ENCODE measurements around the gene RRH.

DNA sequence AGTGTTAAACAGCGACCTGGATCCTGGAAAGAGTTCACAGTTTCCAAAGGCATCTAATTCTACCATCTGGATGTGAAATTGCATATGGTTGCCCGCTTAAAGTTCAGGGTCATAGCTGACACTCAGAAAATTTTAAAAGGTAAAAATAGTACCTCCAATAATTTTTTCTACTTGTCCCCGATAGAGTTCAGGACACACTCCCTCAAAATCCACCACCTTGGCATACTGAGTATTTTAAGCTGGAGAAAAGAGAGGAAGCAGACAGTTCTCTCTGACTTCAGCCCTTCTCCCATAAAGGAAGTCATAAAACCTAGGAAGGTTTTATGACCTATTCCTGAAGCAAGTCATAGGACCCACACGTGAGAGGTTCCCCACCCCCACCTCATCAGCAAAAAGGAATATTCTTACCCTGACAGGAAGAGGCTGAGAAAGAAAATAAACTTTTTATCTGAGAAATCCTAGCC lies 270.2 kb downstream of the PAPSS1 start:
- RRBS = no CpG with 5 or more reads among the region's 4 CpGs

- RRBS = 95% methylated on average over 2 of the region's 3 CpGs
Observed at GRCh38 chr4:107617016-107617737, 102.9 kb downstream of the PAPSS1 start.

- RRBS = no CpG with 5 or more reads among the region's 21 CpGs
Observed at GRCh38 chr4:107721114-107721924, 1.3 kb upstream of the PAPSS1 start.

- RRBS = no CpG with 5 or more reads among the region's 4 CpGs
Observed at GRCh38 chr4:107977533-107977915, 12.2 kb upstream of the HADH start.

- RRBS = no CpG with 5 or more reads among the region's 5 CpGs
Observed at GRCh38 chr4:107988065-107988283, 1.7 kb upstream of the HADH start.

DNA sequence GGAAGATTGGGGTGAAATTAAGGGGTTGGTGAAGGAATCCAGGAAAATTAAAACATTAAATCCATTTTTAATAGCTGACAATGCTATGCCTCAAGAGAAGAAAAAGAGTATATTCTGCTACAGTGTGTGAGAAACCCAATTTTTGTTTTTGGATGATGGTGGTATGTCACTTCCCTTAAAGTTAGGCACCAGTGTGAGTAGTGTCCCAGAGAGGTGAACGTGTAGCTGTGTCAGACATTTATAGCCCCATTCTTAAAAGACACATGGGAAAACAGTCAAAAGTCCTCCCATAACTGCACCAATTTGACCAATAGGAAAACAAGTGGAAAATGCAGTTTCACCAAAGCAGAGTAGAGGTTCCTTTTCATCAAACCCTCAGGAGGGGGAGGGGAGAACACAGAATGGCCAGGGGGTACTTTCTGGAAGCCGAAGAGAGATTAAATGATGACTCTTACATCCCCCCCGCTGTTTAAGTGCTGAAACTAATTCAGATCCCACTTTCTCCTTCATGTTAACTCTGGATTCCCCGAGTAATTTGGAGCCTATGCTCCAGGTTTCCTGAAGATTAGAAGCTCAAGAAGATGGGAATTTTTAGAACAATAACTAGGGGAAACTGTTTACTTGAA lies 1.9 kb upstream of the LEF1 start:
- RRBS = no CpG with 5 or more reads among the region's 4 CpGs

GRCh38 chr4:108535690-108536181 lies 84.6 kb upstream of the RPL34 start:
- RRBS = no CpG with 5 or more reads among the region's 3 CpGs

DNA sequence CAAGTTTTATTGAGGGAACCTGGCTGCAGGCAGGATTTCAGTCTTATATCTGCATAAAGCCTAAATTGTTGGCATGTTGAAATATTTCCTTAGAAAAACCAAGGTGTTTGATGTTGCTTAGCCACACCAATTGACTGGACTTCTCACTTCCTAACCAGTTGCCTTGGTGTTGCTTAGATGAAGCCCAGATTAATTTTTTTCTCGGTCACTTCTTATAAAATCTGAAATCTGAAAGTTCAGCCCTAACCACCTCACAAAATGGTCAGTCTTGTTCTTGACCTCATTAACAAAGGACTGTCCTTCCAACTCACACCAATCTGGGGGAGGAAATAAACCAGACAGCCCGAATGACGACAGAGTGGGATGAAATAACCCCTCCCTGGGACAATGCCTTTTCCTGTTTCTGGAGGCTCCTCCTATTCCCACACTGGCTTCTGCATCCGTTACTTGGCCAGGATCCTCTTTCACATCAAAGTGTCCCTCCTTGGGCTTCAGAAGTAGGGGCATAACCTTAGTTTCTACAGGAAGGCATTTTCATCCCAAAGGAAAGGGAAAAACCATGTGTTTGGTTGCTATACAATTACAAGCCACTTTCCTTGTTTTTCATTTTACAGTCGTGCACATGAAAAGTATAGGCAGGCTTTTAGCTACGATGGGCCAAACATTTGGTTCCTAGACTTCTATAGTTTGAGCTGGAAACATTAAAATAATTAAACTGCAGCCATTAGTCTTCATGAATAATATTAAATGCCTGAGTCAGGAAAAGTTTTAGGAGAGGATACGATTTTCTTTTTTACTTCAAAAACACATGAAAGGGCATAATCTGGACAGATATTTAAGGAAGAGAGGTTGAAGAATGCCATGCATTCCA lies 59.7 kb upstream of the RPL34 start:
- RRBS = no CpG with 5 or more reads among the region's 7 CpGs

GRCh38 chr4:109527175-109527494 lies 32.9 kb upstream of the MCUB start:
- RRBS = no CpG with 5 or more reads among the region's 3 CpGs

- RRBS = no CpG with 5 or more reads among the region's 5 CpGs
Observed at GRCh38 chr4:109703871-109704463, 722 bp upstream of the CASP6 start.

- RRBS = no CpG with 5 or more reads among the region's 4 CpGs
Observed at GRCh38 chr4:109714247-109714713, 11.0 kb upstream of the CASP6 start.

GRCh38 chr4:109827811-109828168 lies at the start of gene RRH:
TSS of gene RRH (plus strand) at chr4:109827972.
- RRBS = no CpG with 5 or more reads among the region's 3 CpGs

GRCh38 chr4:109985979-109986270 lies 73.2 kb downstream of the EGF start:
- RRBS = no CpG with 5 or more reads among the region's 1 CpG

GRCh38 chr4:110050887-110051489 lies 138.3 kb downstream of the EGF start:
- RRBS = no CpG with 5 or more reads among the region's 4 CpGs

DNA sequence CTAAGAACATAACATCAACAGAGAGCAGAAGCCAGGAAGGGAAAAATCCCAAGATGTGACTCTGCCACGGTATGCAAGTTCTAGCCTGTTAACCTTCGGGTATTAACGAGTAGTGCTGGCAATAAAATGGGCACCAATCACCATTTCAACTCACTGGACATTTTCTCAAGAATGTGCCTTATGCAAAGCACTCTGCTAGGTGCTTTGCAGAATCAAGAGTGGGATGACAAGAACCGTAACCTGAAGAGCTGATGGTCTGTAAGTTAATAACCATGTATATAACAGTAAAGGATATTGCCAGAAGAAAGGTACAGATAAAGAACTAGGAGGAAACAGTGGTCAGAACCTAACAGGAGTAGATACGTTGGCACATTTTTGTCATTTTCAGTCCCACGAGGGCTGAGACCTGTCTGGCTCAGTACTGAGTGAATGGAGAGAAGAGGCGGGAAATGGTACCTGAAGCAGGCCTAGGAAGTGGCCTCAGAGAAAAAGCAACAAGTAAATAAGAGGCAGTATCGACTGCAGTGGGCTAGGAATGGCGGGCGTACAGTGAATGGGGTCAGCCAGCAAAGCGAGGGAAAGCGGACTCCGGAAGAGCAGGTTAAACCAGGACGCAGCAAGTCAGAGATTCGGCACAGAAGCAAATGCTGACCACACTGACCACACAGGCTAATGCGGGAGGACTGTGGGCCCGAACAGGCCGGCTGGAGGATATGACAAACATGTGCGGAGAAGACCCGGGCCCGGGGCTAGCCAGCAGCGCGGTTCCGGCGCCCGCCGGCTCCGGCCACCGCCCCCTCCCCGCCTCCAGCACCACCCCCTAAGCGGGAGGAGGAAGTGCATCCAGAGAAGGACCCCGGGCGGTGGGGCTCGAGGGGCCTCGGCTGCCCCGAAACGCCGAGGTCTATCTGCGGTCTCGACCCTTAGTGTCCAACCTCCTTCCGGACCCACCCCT lies 2.5 kb downstream of the ELOVL6 start:
- RRBS = 1% methylated on average over 17 of the region's 41 CpGs

- RRBS = no CpG with 5 or more reads among the region's 3 CpGs
Observed at GRCh38 chr4:110287117-110287451, 88.7 kb upstream of the ELOVL6 start.

DNA sequence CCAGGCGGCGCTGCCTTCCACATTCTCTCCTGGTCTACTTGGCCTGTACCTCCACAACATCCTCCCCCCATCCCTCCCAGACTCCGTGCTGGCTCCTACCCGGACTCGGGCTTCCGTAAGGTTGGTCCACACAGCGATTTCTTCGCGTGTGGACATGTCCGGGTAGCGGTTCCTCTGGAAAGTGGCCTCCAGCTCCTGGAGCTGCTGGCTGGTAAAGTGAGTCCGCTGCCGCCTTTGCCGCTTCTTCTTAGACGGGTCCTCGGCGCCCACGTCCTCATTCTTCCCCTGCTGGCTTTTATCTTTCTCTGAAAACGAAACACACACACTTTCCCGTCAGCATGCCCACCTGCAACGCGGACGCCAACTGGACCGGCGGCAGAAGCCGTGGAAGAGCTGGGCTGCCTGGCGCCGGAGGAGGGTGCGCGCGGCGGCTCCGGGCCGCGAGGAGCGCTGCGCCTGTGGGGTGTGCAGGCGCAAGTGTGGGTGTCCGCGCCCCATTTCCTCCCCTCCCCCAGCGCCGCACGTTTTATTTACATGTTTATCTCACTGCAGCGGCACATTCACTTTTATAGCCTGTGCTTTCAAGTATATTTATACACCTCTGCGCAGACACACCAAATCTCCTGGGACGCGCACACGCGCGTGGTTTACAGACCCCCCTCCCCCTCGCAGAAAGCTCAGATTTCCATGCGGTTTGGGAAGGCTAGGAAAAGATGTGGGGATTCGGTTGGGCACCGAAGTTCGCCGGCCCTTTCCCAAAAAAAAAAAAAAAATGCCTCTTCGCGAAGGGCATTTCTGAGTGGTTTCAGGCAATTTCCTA lies 1.6 kb downstream of the PITX2 start:
- RRBS = 86% methylated on average over 13 of the region's 58 CpGs

- RRBS = 88% methylated on average over 6 of the region's 63 CpGs
Observed at GRCh38 chr4:110633379-110634522, 10.9 kb upstream of the PITX2 start.

DNA sequence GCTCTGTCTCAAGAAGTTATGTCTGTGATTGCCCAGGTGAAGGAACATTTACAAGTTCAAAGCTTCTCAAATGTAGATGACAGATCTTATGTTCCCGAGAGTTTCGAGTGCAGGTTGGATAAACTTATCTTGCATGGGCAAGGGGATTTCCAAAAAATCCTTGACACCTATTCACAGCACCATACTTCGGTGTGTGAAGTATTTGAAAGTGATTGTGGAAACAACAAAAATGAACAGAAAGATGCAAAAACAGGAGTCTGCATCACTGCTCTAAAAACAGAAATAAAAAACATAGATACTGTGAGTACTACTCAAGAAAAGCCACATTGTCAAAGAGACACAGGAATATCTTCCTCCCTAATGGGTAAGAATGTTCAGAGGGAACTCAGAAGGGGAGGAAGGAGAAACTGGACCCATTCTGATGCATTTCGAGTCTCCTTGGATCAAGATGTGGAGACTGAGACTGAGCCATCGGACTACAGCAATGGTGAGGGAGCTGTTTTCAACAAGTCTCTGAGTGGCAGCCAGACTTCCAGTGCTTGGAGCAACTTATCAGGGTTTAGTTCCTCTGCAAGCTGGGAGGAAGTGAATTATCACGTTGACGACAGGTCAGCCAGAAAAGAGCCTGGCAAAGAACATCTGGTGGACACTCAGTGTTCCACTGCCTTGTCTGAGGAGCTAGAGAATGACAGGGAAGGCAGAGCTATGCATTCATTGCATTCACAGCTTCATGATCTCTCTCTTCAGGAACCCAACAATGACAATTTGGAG lies 85.0 kb downstream of the NEUROG2 start:
- RRBS = no CpG with 5 or more reads among the region's 7 CpGs

- RRBS = 8% methylated on average over 2 of the region's 34 CpGs
Observed at GRCh38 chr4:112522903-112523503, 7.0 kb upstream of the NEUROG2 start.